Frontal cortex (tissue), 2 donors: ENCODE measurements around a stretch of chr17.

GRCh38 chr17:81580848-81581244 lies 28.7 kb upstream of the FAAP100 start:
- RAMPAGE, long total RNA: no peak

GRCh38 chr17:81670262-81670475 lies 3.6 kb downstream of the CCDC137 start:
- RAMPAGE, long total RNA: no peak

DNA sequence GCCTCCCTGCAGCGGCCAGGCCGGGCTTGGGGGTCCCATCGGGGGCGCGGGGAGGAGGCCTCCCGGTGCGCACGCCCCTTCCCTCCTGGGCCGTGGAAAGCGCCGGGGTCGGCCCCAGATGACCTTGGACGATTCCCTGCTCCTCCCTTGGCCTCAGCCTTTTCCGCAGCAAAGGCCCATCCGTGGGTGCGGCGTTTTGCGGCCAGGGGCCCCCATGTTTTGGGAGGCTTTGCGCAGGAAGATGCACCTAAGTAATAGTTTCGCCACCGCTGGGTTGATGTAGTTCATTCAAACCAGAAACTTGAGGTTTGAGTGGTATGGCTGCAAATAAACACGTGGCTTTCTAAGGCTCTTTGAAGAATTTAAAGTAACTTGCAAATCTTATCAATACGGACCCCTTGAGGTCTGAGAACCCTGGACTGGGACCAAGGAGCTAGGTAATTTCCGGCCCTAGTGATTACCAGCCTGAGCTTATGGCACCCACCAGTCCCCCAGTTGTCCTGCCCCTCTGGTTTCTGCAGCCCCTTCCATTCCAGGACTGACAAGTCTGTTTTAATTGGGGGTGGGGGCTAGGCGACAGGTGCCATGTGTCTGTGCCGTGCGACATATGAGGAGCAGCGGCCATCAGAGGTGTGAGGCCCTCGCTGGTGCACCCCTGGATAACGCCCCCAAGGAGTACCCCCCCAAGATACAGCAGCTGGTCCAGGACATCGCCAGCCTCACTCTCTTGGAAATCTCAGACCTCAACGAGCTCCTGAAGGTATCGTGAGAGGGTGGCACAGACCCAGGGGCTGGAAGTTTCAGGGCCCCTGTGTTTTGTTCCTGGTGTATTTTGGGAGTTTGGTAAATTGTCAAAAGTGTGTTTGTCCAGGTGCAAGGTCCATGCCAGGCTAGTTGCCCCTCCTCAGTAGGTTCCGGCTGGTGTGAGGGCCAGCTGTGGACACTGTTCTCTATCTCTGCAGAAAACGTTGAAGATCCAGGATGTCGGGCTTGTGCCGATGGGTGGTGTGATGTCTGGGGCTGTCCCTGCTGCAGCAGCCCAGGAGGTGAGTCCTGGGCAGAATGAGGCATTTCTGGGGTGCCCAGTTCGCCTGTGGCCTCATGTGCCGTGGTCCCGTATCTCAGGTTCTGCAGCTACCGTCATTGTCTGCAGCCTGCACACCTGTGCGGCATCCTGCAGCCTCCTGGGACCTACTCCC lies 903 bp downstream of the MRPL12 start:
- RAMPAGE, long total RNA: no peak

GRCh38 chr17:81835835-81836259 lies 997 bp upstream of the PPP1R27 start:
- RAMPAGE, long total RNA: no peak

DNA sequence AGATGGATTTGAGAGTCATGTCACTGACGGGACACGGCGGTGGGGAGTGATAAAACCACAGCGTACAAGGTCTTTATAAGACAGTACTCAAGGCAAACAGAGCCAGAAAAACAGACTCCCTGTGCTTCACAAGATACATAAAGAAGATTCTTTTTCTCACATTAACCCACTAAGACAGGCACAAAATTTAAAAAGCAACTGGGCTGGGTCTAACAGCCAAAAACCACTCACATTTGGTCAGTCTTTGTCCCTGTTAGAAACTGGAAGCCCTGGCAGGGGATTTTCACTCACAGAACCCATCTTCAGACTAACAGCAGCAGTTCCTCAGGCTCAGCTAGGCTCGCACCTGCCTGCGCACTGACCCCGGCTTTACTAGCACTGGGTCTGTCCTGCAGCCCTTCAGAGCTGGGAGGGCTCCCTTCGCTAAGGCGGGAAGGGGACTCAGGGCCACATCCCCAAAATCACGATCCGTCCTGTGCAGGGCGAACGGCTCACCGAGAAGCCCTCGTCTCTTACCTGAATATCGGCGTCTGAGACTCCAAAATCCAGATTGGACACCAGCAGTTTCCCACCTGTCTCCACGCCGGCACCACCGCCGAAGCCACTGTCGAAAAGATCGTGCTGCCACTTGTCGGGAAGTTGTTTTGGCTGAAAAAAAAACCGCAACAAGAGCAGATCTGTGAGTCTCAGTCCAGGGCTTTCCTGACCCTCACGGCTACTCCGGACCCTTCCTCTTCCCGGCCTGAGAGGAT lies 1.0 kb downstream of the ALYREF start:
- RAMPAGE, long total RNA: no peak

DNA sequence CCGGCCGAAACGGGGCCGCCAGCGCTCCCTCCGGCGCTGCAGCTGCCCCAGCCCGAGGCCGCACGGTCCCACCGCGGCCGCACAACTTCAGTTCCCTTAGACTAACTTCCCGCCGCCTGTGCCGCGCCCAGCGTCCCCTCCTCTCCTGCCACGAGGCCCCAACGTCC lies 578 bp downstream of the ALYREF start:
- RAMPAGE, long total RNA: no peak

GRCh38 chr17:81910898-81911308 lies 296 bp downstream of the PCYT2 start:
- RAMPAGE, long total RNA: no peak

GRCh38 chr17:81928666-81929118 lies 1.2 kb upstream of the MAFG start:
- RAMPAGE, long total RNA: no peak

DNA sequence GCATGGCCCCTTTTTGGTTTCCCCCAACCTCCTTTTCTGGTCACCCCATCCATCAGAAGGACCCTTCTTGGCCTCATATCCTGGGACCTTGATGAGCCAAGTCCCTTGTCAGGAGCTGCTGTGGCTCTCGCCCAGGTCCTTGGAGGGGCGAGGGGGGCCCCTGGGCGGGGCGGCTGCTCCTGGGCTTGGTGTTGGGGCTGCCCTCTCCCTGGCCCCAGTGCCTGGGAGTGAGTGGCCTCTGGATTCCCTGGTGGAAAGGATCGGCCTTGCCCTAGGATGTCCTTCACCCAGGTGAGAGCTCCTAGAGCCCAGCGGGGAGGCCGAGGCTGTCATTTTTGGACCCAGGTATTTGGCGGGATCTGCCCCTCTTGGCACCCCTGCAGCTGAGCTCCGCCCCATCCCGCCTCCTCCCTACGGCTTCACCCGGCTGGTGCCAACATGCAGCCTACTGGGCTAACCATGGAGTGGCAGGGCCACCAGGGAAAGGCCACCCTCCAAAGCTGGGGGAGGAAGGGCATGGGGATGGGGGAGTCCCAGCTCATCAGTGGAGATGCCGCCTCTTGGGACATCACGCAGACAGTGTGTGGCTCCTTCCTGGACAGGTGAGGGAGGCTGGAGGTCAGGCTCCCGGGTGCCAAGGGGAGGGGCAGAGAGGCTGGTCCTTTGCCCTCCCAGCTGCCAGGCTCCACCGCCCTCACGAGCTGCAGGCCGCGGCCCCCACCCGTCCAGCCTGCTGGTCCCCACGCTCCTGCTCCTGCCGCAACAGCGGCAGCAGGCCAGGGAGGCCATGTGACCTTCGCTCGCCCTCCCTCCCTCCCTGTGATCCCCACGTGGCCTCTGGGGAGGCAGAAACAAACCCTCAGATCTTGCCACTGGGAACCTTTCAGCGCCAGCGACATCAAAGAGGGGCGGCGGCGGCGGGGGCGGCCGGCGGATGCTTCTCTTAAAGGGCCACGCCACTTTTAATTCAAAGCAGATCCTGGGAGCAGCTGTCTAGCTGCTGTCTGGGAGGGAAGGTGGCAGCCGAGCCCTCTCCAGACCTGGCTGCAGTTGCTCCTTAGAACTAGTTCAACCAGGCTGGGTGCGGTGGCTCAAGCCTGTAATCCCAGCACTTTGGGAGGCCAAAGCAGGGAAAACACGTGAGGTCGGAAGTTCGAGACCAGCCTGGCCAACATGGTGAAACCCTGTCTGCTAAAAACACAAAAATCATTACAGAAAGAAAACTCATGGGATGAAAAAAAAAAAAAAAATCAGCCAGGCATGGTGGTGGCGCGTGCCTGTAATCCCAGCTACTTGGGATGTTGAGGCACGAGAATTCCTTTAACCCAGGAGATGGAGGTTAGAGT lies 6.7 kb upstream of the NOTUM start:
- RAMPAGE, long total RNA: no peak

DNA sequence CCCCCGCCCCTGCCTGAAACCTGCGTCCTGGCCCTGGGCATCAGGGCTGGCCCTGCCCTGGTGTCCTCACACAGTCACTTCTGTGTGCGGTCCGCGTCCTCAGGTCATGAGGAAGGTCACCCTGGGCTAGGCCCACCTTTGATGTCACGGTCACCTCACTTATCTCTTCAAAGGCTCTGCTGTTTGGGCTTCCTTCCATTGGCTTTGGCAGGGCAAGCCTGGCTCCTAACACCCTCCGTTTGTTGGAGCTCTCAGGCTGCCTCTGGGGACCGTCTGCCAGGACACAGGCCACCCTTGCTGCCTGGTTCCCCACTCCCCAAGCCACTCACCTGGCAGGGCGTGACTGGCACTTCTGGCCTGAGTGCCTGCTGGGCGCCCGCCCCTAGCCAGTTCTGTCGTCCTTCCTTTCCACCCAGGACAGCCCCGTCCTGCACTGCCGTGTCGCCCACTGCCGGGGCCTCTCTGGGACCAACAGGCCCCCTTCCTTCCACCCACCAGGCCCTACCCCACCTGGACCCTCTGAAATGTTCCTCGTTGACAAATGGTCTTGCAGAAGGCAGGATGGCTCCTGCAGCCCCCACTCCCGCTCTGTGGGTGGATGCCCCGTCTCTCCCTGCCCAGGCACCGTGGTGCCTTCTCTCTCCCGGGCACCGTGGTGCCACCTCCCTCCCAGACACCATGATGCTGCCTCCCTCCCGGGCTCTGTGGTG lies 8.7 kb downstream of the CENPX start:
- RAMPAGE, long total RNA: no peak

- RAMPAGE, long total RNA: no peak
Observed at GRCh38 chr17:82024906-82025539, 1.9 kb downstream of the LRRC45 start.

DNA sequence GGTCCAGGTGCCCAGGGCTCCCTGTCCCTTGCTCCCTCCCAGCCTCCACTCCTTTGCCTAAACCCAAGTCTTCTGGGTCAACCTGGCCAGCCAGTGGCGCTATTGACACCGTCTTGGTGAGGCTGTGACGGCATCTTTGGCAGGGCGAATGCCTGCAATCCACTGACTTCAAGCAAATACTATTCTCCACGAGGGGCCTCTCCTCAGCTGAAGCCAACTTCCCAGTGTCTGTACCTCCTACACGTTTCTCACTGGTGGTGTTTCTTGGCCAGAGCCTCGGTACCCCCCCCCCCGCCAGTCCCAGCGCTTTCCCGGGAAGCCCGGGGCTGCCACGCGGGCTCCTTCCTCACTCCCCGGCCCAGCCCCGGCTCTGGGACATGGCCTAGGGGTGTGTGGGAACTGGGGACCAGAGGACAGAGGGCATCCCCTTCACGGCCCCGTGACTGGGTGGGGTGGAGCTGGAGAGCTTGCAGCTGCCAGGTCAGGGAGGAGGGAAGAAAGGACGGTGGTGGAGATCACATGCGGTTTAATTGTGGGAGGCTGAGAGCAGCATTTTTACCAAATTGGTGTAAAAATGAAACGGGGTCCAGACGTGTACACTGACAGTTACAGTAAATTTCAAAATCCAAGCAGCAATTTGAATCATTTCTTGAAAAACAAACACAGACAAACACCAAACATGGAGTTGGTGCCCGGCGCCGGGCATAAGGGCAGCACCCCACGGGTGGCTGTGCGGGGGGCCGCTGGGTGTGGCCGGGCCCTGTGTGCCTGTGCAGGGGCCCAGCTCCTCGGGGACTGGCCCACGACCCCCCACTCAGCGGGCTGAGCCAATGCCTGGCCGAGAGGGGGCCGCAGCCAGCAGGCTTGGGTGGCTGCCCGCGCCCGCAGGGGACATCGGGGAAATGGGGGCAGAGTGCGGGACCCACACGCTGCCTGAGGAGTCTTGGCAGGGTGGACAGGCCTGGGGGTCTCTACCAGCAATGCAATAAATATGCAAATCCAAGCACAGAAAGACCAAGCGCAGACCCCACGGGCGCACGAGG lies 12.5 kb upstream of the DUS1L start:
- RAMPAGE, long total RNA: no peak

DNA sequence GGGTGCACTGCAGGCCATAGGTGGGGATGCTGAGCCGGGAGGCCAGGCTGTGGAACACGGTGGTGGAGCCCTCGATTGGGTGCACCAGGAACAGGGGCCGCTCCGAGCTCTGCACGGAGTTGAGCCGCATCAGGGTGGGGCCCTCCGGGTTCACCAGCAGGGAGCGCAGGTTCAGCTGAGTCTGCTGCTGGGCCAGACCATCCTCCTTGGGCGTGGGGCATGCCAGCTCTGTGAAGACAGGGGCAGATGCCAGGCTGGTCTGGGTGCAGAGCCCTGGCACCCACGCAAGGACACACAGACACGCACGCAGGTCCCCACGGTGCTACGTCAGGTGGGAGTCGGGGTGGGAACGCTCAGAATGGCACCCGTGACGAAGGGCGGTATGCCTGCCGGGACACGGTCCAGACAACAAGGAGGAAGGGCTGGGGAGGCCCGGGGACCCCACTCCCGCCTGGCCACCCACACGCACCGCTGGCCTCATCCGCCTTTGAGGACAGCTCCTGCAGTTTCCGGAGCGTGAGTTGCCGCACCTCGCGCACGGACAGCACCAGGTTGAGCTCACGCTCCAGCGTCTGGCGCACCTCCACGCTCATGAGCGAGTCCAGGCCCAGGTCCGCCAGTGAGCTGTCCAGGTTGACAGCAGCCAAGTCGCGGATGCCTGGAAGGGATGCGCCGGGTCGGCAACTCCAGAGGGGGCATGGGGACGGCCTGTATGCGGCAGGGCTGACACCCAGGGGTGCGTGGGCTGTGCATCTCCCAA lies 15.3 kb upstream of the DUS1L start:
- RAMPAGE, long total RNA: no peak

- RAMPAGE, long total RNA: no peak
Observed at GRCh38 chr17:82081455-82081910, 15.9 kb upstream of the DUS1L start.

DNA sequence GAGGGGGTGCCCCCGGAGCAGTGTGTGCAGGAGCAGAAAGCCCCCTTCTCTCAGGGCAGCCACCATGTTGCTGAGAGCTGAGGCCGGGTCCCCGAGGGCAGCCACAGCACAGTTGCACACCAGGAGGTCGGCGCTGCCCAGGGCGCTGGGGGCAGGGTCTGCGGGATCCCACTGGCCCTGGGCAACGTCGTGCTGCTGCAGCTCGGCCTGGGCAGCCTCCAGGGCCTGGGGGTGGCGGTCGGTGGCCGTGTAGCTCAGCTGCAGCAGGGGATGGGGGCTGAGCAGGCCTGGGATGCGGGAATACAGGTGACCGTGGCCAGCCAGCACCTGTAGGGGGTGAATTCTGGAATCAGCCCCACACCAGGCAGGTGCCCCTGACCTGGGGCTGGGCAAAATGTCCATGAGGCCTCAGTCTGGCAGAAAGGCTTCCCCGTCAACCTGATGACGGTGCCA lies 12.5 kb downstream of the FASN start:
- RAMPAGE, long total RNA: no peak

GRCh38 chr17:82089438-82089945 lies 8.5 kb downstream of the FASN start:
- RAMPAGE, long total RNA: no peak

- RAMPAGE, long total RNA: no peak
Observed at GRCh38 chr17:82090146-82090785, 7.8 kb downstream of the FASN start.

GRCh38 chr17:82094761-82095532 lies 3.1 kb downstream of the FASN start:
- RAMPAGE, long total RNA: no peak

GRCh38 chr17:82153942-82154305 lies 55.9 kb upstream of the FASN start:
- RAMPAGE, long total RNA: no peak

- RAMPAGE, long total RNA: no peak
Observed at GRCh38 chr17:82237986-82238256, 9.1 kb downstream of the SLC16A3 start.